ENCODE measurements around the genes DEFB116, DEFB118, XKR7, ASXL1 and COMMD7.

- RRBS, result 6% methylated on average over 5 of the region's 27 CpGs
These were observed 967.0 kb upstream of the DEFB115 start for GRCh38 chr20:30290343-30291069.

GRCh38 chr20:31308479-31308823 is at the start of gene DEFB116:
Gene DEFB116 (minus strand): TSS chr20:31308585.
- RRBS, result no CpG with 5 or more reads among the region's 4 CpGs

- RRBS, result no CpG with 5 or more reads among the region's 3 CpGs
These were observed at the start of gene DEFB118 for GRCh38 chr20:31368267-31368819. Gene DEFB118 (plus strand): TSS chr20:31368601.

GRCh38 chr20:31546627-31546998 is 566 bp upstream of the MCTS2 start:
- RRBS, result no CpG with 5 or more reads among the region's 13 CpGs

GRCh38 chr20:31570833-31571718 is 23.9 kb downstream of the MCTS2 start:
- RRBS, result 87% methylated on average over 5 of the region's 25 CpGs

DNA sequence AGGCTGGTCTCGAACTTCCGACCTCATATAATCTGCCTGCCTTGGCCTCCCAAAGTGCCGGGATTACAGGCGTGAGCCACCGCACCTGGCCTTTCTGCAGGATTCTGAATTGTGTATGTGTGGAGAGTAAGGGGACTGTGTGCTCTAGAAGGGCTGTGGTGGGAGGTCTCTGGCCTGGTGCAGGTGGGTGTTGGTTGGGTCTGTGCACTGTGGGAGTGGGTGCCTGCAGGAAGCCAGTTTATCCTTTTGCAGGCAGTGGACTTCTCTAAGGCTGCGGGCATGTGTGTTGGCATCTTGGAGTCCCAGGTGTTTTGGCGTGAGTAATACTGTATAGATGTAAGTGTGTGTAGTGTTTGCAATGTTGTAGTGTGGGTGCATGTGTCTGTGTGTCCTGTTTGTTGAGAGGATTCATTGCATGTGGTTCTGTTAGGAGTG is 10.8 kb upstream of the ID1 start:
- RRBS, result no CpG with 5 or more reads among the region's 7 CpGs

GRCh38 chr20:31644743-31645008 is 7.0 kb downstream of the COX4I2 start:
- RRBS, result no CpG with 5 or more reads among the region's 8 CpGs

- RRBS, result no CpG with 5 or more reads among the region's 10 CpGs
These were observed 41.2 kb downstream of the BCL2L1 start for GRCh38 chr20:31681230-31682138.

DNA sequence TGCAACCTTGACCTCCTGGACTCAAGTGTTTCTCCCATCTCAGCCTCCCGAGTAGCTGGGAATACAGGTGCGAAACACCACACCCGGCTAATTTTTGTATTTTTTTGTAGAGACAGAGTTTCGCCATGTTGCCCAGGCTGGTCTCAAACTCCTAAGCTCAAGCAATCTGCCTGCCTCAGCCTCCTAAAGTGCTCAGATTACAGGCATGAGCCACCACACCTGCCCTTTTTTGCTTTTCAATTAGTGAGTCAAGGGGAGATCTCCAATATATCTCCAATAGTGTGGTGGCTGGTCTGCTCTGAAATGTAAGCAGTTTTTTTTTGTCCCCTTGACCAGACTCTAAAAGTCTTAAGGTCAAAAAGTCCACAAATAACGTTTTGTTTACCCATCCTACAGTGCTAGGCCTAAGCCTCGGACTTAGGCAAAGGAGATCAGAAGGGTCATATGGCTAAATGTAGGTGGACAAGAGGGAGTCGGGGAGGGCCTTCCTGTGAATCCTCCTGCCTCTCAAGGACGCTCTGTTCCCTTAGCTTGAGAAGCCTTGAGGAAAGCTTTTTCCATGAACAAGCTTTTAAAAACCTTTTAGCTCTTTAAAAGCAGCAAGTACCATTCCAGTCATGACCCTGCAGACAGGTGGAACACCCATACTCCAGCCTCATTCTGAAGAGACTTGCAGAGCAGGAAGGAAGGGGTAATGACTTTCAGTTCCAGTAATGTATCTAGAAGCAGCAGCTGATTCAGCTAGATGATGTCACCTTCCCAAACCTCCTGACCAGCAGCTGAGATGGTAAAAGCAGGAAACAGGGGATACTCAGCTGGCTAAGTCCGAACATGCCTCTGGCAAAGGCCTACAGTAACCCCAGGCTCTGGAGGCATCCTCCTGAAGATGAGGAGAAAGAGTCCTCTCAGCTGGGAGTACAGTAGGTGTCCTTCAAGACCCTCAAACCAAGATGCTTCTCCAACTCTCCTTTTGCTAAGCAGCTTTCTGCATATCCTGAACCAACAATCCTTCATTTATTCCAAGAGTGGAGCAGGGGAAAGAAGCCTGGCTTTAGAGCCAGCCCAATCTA is 23.7 kb downstream of the BCL2L1 start:
- RRBS, result no CpG with 5 or more reads among the region's 9 CpGs

DNA sequence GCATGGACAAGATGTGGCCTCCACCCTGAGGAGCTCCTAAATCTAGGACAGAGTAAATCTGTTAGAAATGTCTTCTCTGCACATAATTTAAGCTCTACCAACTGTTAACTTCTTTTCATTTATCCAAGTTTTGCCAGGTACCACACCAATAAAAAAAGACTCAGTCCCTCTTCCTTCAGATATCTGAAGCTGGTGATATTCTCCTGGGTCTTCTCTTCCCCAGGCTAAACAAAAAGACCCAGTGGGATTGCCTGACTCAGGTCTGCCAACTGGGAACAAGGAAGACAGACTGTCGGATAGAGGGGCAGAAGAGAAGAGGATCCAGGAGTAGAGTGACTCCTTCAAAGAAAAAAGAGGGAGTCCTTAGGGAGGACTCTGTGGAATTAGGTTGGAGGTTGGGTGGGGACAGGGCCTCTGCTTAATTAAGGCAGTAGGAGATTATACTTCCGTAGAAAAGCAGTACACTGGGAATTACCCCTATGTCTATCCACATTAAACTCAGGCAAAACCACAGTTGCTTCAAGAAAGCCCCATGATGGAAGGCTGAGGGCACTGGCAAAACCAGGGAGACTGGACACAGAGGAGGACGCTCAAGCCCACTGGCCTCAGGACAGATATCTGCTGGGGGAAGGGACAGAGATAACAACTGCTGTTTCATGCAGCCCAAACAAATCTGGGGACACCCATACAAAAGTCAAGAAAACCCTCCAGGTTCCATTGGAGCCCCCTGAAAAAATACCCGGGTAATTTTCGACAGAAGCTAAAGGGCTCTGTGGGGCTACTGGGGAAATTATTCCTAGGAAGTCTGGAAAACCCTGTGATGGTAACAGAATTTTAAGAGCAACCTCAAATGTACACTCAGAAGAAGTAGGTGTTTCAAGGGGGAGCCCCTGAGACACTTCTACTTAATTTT is 5.7 kb downstream of the BCL2L1 start:
- RRBS, result no CpG with 5 or more reads among the region's 5 CpGs

- RRBS, result no CpG with 5 or more reads among the region's 2 CpGs
These were observed 2.8 kb downstream of the BCL2L1 start for GRCh38 chr20:31719588-31720605.

DNA sequence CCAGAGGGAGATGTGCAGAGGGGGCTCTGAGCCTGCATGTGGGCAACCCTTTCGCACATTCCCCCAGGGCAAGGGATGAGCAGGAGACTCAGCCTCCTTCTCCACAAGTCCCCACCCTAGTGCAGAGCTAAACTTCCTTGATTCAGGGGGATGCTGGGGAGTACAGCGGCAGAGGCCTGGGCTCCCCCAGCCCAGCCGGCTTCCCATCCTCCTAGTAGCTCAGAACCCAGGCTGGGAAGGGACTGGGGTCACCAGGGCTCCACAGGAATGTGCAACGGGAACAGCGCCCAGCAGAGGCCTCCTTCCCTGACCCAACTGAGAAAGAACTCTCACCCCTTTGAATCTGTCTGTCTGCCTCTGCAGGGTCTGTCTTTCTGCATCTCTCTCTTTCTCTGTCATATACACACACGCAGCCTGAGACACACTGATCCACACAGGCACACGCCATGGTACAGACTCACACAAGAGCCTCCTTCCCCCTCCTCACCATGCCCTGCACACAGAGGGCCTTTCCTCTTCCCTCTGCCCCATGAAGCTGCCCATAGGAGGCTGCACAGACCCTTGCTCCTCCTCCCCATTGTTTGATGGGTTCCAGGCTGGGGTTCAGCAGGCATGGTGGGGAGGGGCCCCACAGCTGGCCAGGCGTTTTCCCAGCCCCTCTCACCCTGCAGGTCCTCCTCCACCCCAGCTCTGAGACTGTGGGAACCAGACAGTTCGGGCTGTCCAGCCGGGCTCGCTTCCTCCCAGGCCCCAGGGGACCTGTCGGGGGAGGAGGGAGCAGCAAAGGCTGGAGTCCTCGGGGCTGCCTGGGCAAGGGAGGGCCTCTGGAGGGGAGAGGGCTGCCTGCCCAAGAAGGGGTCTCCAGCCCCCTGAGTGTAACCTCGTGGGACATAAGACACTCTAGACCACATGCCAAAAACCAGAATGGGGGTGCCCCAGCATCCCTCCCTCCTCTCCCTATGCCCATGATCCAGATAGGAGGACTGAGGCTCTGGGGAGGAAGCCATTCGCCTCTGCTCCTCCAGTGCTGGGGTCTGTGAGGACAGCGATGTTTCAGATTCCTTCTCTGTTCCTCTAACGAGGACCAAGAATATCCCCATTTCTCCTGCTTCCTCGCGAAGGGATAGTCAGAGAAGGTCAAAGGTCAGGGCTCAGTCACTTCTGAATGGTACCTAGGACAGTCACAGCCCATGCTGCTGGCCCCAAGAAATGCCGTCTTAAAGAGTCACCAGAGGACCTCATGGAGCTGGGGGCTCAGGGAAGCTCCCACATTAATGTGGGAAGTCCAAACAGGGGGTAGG is 2.6 kb downstream of the FOXS1 start:
- RRBS, result no CpG with 5 or more reads among the region's 20 CpGs

DNA sequence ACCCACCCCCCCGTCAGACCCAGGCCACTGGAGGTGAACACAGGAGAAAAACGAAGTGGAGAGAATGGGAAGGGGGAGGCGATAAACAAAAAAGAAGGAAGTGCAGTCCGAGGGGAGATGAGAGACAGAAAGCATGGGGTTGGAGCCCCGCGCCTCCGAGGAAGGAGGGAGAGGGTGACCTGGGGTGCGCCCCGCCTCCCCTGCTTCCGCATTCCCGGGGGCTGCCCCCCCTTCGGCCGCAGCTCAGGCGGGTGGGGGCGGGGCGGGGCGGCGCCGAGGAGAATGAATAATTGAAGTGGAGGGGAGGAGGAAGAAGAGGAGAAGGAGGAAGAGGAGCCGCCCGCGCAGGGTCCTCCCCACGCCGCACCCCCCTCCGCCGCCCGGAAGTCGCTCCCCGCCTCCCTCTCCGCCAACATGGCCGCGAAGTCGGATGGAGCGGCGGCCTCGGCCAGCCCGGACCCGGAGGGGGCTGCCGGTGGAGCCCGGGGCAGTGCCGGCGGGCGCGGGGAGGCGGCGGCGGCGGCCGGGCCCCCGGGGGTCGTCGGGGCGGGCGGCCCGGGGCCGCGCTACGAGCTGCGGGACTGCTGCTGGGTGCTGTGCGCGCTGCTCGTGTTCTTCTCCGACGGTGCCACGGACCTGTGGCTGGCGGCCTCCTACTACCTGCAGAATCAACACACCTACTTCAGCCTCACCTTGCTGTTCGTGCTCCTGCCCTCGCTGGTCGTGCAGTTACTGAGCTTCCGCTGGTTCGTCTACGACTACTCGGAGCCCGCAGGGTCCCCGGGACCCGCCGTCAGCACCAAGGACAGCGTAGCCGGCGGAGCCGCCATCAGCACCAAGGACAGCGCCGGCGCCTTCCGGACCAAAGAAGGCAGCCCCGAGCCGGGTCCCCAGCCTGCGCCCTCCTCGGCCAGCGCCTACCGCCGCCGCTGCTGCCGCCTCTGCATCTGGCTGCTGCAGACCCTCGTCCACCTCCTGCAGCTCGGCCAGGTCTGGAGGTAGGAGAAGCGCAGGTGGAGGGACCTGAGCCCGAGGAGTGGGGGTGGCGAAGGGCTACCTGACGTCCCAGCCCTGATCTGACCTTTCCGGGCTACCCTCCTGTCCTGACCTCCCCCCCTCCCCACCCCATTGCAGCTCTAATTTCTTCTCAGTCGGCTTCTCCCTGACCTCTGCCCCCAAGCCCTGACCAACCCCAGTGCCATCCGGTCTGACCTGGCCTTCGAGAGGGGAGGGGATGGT is at the start of gene XKR7:
XKR7 (plus strand) TSS at position 390 of the 1,239 bp plus-strand sequence.
- RRBS, result 10% methylated on average over 13 of the region's 104 CpGs

GRCh38 chr20:32036621-32037235 is 15.3 kb upstream of the HCK start:
- RRBS, result no CpG with 5 or more reads among the region's 8 CpGs

DNA sequence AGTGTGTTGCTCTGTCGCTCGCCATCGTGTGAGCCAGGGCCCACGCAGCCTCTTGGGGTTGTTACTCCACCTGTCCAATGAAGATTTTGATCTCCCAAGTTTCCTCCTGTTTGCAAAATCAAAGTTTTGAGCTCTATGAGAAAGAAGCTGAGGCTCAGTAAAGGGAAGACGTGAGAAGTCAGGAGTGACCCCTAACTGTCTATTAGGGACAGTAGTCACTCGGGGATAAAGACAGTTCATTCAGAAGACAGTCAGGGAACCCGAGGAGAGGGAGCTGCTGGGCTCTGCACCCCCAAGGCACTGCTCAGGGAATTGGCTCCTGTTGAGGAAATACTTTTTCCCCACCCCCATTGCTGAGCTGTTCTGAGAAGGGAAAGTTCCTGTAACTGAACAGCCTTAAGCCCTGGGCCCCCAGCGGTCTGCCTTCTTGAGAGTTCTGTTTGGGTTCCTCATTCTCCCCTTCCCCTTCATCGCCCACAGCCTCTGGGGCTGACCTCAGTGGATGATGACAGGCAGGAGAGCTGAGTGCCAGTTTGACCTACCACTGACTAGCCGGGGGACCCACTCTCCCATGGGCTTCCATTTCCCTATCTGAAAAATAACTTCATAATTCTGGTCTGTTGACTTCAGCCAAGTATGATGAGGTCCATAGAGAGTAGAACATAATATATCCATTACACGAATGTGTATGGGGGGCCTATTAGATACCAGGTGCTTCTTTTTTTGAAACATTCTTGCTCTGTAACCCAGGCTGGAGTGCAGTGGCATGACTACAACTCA is 10.7 kb downstream of the HCK start:
- RRBS, result no CpG with 5 or more reads among the region's 11 CpGs

GRCh38 chr20:32190036-32190838 is 17.3 kb downstream of the PLAGL2 start:
- RRBS, result 89% methylated on average over 14 of the region's 76 CpGs

GRCh38 chr20:32206296-32206932 is 1.1 kb downstream of the PLAGL2 start:
- RRBS, result no CpG with 5 or more reads among the region's 6 CpGs

GRCh38 chr20:32209833-32210453 is 2.3 kb downstream of the POFUT1 start:
- RRBS, result no CpG with 5 or more reads among the region's 9 CpGs

- RRBS, result 5% methylated on average over 1 of the region's 37 CpGs
These were observed at the start of gene ASXL1 for GRCh38 chr20:32357923-32358375. Gene ASXL1 (plus strand): TSS chr20:32358331.

- RRBS, result under 1% methylated on average over 39 of the region's 70 CpGs
These were observed at the start of gene COMMD7 for GRCh38 chr20:32743047-32743809. Gene COMMD7 (minus strand): TSS chr20:32743467.